Occipital lobe (tissue), 2 donors: ENCODE data around the gene IRAK1BP1.

- RAMPAGE, long total RNA, result no peak
Observed at GRCh38 chr6:71367591-71368296, 79.1 kb downstream of the OGFRL1 start.

DNA sequence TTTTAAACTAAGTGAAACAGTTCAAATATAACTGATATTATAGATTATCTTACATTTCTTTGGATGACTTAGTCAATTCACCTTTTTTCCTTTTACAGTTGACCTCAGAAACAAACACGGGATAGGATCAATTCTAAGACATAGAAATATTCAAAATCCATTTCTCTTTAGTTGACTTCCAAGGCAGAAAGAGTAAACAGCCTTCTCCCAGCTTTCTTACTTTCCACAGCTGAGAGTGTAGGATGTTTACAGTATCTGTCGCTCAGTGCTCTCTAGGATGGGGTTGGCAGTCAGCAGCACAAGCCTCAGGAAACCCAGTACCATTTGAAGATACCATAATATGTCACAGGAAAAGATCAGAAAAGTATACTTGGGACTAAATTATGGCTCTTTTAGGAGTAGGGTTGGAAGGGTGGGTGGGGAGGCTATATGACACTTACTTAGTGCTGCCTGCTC, 88.2 kb downstream of the OGFRL1 start:
- RAMPAGE, long total RNA, result no peak

DNA sequence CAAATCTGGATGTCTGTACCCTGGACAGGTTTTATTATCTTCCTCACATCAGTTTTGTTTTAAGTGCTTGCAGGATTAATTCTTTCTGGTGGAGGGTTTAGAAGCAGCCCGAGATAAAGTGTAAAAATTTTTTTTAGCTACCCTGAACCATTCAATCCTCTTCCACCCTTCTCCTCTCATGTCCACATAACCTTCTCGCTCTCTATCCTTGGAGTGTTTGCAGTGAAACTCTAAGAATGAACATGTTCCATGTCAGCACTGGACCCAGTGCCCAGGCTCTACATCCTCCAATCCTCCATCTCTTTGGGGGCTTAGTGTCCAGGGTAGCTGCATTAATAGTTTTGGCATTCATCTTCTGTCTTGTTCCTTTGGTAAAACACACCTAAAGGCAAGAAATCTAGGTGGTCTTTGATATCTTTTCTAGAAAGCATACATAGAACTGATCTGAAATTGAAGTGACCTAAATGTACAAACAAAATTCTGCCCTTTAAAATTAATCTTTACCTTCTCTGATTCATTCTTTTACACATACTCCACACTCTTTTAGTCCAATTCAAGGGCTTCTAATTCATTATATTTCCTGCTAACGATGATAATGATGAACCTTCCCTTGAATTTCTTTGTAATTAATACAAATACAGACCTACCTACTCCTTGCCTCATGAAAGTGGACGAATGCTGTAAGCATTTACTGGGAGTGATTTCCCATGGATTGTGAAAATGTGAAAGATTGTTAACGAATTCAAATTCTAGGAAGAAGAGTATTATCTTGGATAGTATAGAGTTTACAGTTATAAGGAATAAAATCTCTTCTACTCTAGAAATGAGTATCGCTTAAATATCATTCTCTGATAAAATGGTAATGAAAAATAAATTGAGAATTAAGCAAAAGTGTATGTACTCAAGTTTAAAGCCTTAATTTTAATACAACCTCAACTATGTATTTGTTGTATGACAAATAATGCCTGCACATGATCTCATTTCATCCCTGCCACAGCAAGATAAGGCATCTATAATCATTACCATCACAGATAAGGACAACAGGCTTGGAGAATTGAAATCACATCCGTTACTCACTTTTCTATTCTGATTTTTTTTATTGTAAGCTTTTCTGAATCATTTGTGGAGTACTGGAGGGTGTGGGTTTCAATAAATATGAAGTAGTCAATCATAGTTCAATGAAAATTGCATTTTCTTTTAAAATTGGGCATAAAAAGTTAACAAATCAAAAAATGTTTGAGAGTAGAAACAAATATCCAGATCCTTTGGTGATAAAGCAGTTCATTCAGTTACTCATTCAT, 117.9 kb downstream of the OGFRL1 start:
- RAMPAGE, long total RNA, result no peak

GRCh38 chr6:71417888-71418352, 129.3 kb downstream of the OGFRL1 start:
- RAMPAGE, long total RNA, result no peak

GRCh38 chr6:71469037-71469800, 180.6 kb downstream of the OGFRL1 start:
- RAMPAGE, long total RNA, result no peak

GRCh38 chr6:71480440-71481107, 192.0 kb downstream of the OGFRL1 start:
- RAMPAGE, long total RNA, result no peak

DNA sequence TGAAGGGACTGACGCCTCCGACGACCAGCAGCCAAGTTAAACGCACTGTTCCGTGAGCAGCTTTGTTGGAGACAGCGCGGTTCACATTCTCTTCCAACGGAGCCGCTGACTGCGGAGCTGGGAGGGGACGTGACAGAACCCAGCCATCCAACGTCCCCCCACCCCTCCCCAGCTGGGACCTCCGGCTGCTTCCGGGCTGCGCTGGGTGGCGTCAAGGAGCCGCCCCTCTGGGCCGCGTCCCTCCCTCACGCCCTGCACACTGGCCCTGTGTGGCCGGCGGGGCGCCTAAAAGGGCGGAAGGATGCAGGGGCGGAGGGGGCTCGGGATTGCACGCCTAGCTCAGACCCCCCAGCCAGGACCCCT, 36.3 kb upstream of the KHDC1 start:
- RAMPAGE, long total RNA, result no peak

DNA sequence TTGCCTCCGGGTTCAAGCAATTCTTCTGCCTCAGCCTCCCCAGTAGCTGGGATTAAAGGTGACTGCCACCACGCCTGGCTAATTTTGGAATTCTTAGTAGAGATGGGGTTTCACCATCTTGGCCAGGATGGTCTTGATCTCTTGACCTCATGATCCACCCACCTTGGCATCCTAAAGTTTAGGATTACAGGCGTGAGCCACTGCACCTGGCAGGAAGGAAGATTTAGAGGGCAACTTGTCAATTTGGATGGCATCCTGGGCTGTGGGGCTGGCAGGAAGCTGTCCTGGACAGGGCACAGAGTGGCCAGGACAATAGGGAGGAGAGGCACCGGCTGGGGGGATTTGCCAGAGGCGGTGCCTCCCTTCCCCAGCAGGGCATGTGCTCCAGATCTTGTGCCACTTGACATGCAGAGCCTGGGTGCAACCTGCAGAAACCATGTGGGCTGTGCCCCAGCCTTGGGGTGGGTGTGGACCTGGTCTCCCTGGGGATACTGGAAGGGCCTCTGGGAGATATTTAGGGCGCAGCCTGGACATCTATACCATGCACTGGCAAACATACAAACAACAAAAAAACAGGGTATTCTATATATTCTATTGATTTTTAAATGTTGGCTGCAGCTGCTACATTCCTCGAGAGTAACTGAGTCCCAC, 58.5 kb upstream of the EEF1A1 start:
- RAMPAGE, long total RNA, result no peak

DNA sequence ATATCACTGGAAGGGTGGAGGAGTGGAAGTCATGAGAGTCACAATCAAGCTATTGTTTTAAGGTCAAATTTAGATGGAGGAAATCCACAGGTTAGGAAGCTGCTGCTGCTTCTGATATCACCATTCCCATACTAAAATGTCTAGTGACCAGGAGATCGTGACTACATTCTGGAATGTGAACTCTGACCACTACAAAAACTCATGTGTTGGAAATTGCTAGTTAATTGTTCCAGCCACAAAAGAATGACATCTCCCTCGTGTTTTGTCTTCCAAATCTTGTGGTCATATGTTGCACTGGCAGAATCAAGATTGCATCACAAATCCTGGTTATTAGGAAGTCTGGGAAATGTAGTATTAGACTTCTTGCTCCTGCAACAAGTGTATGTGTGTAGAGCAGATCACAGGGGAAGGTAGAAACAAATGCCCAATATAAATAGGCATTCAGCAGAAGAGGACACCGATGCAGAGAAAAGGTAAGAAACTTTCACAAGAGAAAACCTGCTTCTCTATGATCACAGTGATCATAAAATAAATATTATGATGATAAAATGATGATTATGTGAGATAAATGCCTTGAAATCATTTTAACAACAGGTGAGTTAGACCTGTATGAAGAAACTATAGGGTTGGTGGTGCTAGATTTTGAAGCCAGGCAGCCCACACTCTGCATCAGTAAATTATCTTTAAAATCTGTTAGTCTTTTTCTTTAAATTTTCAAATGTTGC, 442.1 kb downstream of the CD109 start:
- RAMPAGE, long total RNA, result no peak

- RAMPAGE, long total RNA, result no peak
Observed at GRCh38 chr6:75052155-75052416, 153.8 kb downstream of the COL12A1 start.

GRCh38 chr6:75143209-75143599, 62.6 kb downstream of the COL12A1 start:
- RAMPAGE, long total RNA, result no peak

DNA sequence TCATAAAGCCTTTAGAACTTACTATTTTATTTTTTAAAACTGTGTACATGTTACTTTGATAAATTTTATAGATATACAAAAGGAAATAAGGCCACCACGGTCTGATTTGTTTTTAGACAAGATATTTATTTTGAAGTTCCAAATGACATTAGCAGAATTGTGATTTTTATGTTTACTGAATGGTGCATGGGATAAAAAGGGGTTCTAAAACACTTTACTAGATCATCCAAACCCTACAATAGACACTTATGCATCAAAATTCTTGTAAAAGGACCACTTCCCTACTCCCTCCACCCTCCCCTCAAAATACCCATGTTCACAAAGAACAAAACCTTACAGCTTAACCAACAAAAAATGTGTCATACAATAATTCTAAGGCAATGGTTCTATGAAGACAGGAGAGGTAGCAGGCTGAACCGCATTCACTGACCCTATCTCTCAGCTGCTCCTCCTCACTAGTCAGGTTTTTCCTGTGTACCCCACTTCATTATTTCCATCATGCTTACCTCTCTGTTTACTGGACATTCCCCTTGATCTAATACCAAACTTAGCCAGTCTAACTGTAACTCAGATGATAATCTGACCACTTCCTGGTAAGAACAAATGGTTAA, 9.3 kb upstream of the COX7A2 start:
- RAMPAGE, long total RNA, result no peak

DNA sequence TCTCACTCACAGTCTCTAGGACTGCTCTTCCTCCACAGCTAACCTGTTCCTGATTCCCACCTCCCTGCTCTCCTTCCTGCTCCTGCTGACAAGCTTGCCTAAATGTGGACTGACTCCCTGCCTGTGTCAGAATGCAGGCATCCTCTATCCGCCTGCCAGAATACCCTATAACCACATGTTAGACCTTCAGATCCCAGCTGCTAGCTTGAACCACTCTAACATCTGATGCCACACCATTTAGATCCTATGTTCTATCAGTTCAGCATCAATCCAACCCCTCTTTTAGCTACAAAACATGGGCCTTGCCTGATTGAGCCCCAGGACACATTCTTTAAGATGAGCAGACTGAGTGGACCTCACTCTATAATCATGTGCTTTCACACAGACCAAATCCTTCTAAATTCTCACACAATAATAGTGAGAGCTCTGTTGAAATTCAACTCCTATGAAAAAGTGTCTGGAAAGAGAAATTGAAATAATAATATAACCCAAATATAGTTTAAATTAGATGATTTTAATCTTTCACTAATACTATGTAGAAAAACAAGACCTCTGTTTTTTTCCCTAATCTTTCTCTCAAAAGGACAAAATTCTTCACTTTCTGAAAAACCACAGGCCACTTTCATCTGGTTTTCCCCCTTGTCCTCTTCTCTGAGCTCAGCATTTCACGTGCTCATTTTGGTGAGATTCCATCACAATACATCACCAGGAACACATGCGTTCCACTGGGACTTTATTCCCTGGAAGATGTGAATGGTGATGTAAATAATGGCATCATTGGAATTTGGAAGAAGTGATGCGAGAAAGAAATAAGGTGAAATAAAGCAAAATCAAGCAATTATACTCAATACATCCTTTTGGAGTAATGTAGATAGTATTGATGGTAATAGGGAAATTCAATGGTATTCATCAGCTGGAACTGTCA, 11.9 kb downstream of the FILIP1 start:
- RAMPAGE, long total RNA, result no peak

- RAMPAGE, long total RNA, result no peak
Observed at GRCh38 chr6:77465916-77466908, 2.9 kb upstream of the HTR1B start.

DNA sequence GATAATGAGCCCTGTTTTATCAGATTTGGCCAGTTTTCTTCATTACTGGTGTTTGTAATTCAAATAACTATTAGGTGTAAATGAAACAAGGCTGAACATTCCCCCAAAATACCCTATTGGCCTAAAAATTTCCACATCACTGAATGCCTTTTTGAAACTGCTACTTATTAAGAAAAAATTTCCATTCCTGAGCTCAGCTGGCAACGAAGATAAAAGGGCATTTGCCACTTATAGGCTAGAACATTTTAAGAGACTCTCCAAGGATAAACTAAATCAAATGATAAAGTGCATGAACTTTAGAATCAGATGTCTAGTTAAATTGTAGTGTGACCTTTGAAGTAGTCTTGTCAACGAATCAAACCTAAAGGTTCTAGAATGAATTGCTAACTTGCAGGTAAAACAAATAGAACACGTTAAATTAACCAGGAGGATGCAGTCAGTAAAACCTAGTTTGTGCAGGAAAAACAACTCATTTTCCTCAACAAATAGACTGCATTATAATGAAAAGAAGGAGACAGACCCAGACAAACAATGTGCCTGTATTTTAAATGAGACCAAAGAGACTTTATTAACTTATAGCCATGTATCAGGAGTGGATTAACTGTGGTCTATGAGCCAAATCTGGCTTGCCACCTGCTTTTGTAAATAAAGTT, 184.2 kb downstream of the MEI4 start:
- RAMPAGE, long total RNA, result no peak

GRCh38 chr6:78866968-78868144, at the start of gene IRAK1BP1:
Gene IRAK1BP1, plus strand, starts transcription at chr6:78867551.
- RAMPAGE, long total RNA, result no peak

DNA sequence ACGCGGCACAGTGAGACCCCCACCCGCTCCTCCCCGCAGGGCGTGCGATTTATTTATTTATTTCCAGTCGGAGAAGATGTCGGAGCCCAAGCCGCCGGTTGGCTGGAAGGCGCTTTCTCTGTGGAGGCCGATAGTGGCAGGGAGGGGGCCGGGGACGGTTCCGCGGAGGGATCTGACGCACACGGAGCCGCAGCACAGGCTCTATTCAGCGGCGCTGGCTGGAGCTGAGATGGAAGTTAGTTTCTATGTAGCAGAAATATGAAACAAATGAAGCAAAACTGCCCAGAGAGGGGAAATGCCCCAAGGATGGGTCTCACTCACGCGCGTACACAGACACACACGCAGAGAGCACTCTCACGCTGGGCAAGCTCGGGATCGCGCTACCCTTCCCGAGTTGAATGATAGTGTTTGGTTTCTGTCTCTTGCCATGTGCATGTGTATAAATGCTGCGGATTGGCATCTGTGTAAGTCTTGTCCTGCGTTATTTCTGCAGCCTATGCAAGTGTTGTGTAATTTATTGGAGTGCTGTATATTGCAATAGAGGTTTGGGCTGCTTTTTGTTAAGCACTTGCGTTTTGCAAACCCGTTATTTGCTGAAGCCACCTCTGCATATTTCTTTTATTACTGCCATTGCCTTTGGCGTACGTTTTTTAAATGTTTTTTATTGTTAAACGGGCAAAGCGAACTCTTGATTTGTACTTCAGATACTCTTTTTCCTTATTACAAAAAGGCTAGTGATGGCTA, 525 bp upstream of the PHIP start:
- RAMPAGE, long total RNA, result no peak

GRCh38 chr6:79277982-79278319, 199.9 kb upstream of the PHIP start:
- RAMPAGE, long total RNA, result no peak

GRCh38 chr6:79419988-79420530, 117.2 kb downstream of the LCA5 start:
- RAMPAGE, long total RNA, result no peak

- RAMPAGE, long total RNA, result no peak
Observed at GRCh38 chr6:80163508-80164364, 57.3 kb downstream of the BCKDHB start.